Jurkat, Clone E6-1 (cell line): Measurements from ENCODE around the gene CASP10.

GRCh38 chr2:201126545-201127486 is 10.9 kb downstream of the CFLAR start:
- RRBS = no CpG with 5 or more reads among the region's 5 CpGs

GRCh38 chr2:201155972-201156407 is 27.0 kb upstream of the CASP10 start:
- RRBS = no CpG with 5 or more reads among the region's 7 CpGs

DNA sequence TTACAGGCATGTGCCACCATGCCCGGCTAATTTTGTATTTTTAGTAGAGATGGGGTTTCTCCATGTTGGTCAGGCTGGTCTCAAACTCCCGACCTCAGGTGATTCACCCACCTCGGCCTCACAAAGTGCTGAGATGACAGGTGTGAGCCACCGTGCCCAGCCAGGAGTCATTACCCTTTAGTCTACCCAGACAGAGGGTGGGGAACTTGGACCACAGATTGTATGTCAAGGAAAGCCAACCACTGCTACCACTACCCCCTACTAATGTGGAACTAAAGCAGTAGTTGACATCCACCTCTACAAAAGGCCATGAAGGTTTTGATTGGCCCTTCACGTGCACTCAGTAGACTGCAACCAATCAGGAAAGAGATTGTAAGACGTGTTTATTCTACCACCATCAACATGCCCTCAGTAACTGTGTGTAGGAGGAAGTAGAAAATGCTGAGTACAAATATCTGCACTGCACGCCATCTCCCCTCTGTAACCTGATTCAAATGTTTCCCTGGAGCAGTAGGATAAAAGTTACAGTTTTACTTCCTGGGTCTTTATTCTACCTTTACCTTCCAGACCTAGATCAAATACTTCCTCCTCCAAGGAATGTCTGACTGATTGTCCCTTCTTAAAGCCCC is 3.0 kb upstream of the CASP10 start:
- RRBS = no CpG with 5 or more reads among the region's 7 CpGs

DNA sequence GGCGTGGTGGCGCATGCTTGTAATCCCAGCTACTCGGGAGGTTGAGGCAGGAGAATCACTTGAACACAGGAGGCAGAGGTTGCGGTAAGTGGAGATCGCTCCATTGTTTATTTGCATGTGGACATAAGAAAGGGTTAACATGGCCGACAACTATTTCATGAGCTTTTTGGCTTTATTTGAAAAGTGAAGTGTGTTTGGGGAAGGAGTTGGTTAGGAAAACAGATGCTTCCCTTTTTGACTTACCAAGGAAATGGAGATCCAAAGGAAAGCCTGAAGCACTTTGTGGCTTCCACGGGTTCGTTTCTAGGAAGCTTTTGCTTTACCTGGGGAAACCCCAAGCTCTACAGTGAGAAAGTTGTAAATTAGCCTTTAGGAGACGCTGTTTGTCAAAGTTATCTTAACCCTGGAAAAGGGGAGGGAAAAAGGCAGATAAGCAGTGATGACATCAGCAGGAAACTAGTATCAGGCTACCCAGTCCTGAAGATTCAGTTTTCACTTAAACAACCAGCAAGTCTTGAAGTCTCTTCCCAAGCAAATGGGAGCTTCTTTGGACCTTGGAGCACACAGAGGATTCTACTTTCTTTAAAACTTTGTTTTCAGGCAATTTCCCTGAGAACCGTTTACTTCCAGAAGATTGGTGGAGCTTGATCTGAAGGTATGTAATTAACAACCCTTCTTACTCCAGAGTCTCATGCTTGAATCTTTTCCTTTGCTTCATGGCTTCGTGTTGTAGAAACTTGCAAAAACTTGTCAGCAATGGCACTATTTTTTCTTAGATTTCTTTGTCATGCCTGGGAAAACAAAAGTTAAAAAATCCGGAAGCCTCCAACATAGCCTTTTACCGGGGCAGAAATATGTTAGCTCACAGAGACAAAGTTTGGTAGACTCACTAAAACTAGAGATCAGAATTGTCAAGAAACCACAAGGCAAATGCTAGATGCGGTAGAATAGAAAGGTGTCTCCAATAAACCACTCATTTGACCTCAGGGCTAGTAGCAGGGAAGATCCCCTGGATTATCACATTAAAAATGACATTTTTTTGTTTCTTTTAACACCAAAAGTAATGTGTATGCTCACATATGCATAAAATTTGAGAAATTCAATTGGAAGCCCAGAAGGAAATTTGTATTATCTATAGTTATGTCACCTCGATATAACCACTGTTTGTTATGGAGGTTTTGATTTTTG is at the start of gene CASP10:
Gene CASP10, plus strand, starts transcription at position 488 of the 1,188 bp plus-strand sequence.
- RRBS = no CpG with 5 or more reads among the region's 15 CpGs

DNA sequence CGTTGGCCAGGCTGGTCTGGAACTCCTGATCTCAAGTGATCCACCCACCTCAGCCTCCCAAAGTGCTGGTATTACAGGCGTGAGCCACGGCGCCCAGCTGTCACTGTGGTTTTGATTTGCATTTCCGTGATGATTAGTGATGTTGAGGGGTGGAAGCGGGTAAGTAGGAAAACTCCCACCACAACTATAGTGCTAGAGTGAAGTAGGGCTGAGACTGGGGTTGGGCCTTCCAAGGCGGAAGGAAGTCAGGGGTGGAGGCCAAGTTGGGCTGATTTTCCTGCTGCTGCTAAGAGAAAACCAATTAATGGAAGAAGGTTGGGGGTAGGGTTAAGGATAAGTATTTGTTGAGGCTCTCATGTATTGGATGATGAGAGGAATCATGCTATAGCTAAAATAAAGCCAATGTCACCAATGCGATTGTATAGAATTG is 29.2 kb downstream of the CASP10 start:
- RRBS = no CpG with 5 or more reads among the region's 8 CpGs

DNA sequence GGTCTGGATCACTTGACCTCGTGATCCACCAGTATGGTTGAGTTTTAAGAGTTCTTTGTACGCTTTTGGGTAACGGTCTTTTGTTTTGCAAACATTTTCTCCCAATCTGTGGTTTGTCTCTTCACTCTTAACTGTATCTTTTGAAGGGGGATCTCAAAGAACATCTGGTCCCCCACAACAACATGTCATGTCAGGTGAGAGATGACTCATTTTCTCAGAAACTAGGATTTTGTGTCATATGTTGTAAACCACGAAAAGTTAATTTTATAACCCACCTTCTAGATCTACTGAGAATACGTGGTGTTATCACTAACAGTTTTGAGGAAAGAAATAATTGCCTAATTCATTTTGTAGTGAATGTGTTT is 7.9 kb upstream of the CASP8 start:
- RRBS = no CpG with 5 or more reads among the region's 5 CpGs

DNA sequence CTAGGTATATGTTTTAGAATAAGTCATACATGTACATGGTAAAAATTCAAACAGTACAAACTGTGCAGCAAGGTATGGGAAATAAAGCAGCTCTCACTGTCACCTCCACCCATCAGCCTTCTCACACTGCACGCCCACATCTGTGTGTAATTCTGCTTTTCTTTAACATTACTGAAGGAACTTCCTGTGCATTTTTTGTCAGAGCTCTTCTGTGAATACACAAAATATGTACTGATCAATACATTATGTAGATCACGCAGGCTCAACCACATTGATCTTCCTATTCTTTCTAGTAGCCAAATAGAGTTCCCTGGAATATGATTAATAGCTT is 3.5 kb downstream of the CASP8 start:
- RRBS = no CpG with 5 or more reads among the region's 2 CpGs

DNA sequence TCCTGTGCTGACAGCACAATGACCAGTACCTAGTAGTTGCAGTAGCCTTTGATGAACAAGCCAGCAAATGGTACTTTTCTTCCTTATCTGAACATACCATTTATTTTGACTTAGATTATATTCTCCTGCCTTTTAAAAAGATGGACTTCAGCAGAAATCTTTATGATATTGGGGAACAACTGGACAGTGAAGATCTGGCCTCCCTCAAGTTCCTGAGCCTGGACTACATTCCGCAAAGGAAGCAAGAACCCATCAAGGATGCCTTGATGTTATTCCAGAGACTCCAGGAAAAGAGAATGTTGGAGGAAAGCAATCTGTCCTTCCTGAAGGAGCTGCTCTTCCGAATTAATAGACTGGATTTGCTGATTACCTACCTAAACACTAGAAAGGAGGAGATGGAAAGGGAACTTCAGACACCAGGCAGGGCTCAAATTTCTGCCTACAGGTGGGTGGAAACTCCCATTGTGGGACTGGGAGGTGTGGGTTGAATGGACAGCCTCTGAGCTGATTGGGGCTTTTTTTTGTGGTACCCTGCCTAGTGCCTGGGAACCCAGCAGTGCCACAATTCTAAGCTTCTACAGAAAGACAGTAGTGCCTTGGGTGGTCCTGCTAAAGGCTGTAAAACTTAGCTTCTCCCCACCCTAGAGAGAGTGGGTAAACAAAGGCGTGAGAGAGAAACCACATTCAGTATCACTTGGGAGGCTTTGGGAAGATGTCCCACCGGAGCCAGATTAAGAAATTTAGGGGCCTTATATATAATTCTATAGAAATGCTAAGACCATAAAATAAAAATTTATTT is 6.2 kb downstream of the CASP8 start:
- RRBS = no CpG with 5 or more reads among the region's 4 CpGs

DNA sequence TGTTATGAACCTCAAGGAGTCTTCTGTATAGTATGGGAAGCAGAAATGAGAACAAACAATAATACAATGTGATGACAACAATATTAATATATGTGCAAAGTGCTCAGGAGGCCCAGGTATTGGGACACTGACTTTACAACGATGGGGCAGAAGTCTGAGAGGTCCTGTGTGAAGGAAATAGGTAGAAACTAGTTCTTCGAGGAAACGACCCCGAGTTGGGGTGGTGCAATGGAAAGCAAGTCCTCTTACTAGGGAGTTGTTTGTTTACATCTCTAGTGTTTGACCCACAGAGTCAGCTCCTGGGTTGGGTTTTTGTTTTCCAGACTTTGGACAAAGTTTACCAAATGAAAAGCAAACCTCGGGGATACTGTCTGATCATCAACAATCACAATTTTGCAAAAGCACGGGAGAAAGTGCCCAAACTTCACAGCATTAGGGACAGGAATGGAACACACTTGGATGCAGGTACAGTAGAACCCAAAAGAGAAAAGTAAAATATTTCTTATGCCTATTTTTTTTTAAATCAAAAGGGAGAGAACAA is 16.2 kb downstream of the CASP8 start:
- RRBS = no CpG with 5 or more reads among the region's 6 CpGs

DNA sequence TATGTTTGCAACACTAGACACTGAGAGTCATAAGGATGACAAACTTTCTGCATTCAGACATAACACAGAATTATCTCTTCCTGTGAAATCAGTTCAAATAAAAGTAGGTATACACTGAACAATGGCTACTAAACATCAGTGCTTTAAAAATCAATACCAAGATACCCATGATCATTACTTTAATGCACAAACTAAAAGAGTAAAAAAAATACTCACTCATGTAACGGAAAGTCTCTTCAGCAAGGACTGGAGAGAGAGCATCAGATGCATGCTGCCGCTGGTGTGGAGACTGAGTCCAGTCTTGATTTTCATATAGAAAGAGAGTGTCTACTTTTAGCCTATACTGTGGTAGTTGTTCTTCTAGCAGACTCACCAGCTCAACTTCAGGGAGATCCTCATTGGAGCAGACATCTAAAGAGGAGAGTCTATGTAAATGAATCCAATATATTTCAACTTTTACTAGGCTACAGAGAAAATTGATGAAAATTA is 44.0 kb downstream of the TRAK2 start:
- RRBS = no CpG with 5 or more reads among the region's 2 CpGs

DNA sequence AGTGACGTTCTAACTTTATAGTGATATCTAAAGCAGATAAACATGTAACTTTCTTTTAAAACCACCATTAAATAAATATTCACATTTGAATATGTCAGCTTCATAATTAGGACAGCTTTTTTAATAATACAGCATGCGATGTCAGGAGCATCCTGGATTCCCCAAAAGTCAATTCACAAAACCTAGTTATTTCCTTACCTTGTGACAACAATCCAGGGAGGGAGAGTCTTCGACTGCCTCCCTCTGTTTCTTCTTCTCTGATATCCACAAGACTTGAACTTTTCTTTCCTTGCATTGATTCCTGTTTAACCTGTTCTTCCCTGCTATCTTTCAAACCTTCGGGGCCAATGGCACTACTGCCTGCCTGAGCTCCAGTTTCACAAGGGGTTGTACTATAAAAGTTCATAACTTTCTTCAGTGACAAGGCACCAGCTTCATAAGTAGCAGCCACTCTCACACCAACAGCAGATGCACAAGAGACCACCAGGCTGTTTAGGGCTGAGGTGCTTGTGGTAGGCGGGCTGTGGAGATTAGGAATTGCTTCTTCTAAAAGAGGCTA is 23.4 kb downstream of the ALS2 start:
- RRBS = no CpG with 5 or more reads among the region's 5 CpGs

GRCh38 chr2:201780280-201780682 is 452 bp downstream of the ALS2 start:
- RRBS = 1% methylated on average over 4 of the region's 17 CpGs

DNA sequence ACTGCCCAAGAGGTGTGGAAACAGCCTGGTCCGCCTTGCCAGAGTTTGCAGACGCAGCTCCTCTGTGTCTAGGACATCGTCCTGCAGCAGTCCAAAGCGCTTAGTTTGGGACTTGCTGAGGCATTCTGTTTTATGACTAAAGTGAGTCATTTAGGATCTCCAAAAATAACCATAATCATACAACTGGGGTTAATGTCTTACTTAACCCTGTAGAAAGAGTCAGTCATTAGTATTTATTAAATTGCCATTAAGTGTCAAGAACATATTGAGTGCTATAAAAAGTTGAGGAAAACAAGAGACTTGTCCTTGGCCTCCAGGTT is 74.8 kb downstream of the CDK15 start:
- RRBS = no CpG with 5 or more reads among the region's 4 CpGs

DNA sequence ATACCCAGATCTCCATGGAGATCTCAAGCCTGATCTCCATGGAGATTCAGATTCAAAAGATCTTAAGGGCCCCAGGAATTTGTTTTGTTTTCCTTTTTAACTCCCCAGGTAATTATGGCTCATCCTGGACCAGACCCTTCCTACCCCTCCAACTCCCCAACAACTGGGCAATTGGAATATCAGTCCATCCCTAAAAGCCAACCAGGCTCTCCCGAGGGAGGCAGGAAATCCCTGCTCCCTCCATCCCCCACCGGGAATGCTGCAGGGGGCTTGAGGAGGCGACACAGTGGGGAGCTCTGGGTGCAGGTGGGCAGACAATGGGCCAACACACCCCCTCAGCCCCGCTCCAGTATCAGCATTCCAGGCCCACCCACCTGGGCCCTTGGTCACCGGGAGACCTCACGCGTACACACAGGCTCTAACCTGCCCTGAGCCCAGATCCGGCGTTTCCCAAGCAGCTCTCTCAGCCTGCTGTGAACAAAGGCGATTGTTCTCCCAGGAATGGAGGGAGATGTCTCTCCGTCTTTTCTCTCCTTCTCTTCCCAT is 37.7 kb upstream of the FZD7 start:
- RRBS = 96% methylated on average over 4 of the region's 11 CpGs

DNA sequence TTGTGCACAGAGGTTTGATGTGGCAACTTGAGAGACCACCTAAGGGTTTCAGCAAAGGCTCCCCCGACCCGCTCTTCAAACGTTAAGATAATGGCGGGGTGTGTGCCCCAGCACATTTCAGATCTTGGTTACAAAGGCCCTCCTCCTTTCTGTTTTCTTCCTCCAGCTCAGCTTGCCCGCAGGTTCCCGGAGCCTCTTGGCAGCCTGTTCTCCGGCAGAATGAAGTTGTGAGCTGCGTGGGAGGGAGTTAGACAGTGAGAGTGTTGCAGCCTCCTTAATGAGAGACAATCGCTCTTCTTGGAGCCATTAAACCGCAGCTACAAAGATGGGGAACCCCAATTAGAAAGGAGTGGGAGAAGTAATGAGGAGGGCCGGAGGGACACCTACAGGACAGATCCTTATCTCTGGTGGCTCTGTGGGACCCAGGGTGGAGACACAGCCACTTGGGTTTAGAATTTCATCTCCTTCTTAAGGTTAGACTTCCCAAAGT is 76.3 kb downstream of the KIAA2012 start:
- RRBS = no CpG with 5 or more reads among the region's 11 CpGs

GRCh38 chr2:202276333-202276611 is 10.7 kb downstream of the NOP58 start:
- RRBS = no CpG with 5 or more reads among the region's 4 CpGs

DNA sequence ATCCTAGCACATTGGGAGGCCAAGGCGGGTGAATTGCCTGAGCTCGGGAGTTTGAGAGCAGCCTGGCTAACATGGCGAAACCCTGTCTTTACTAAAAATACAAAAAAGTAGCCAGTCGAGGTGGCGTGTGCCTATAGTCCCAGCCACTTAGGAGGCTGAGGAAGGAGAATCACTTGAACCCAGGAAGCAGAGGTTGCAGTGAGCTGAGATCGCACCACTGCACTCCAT is 23.2 kb downstream of the NOP58 start:
- RRBS = no CpG with 5 or more reads among the region's 6 CpGs

DNA sequence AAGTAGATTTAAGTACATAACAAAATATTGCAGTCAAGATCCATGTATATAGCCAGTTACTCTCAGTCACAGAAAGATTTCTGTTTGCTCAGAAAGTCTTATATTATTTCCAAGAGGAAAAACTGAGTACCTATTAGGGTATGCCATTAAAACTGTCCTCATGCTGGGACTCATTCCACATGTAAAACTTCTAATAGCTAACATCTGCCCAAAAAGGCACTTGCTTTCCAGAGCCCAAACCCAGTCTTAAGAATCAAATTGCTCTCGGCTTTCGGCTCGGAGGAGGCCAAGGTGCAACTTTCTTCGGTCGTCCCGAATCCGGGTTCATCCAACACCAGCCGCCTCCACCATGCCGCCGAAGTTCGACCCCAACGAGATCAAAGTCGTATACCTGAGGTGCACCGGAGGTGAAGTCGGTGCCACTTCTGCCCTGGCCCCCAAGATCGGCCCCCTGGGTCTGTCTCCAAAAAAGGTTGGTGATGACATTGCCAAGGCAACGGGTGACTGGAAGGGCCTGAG is 48.3 kb upstream of the CYP20A1 start:
- RRBS = no CpG with 5 or more reads among the region's 17 CpGs

- RRBS = no CpG with 5 or more reads among the region's 12 CpGs
Observed at GRCh38 chr2:203708783-203709390, 2.4 kb downstream of the CD28 start.

GRCh38 chr2:203741520-203741867 is 35.1 kb downstream of the CD28 start:
- RRBS = no CpG with 5 or more reads among the region's 1 CpG